Peripheral blood mononuclear cell (primary cell): ENCODE results near the gene CAVIN2.

DNA sequence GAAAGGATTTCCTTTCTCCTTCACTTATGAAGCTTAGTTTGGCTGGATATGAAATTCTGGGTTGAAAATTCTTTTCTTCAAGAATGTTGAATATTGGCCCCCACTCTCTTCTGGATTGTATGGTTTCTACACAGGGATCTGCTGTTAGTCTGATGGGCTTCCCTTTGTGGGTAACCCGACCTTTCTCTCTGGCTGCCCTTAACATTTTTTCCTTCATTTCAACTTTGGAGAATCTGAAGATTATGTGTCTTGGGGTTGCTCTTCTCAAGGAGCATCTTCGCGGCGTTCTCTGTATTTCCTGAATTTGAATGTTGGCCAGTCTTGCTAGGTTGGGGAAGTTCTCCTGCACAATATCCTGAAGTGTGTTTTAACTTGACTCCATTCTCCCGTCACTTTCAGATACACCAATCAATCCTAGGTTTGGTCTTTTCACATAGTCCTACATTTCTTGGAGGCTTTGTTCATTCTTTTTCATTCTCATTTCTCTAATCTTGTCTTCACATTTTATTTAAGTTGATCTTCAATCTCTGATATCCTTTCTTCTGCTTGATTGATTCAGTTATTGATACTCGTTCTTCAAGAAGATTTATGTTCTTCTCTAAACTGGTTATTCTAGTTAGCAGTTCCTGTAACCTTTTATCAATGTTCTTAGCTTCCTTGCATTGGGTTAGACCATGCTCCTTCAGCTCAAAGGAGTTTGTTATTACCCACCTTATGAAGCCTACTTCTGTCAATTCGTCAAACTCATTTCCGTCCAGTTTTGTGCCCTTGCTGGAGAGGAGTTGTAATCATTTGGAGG, 61.2 kb downstream of the C2orf88 start:
- PRO-cap, 8 experiments = no peak in any of the 8 experiments

- PRO-cap, 8 experiments = no peak in any of the 8 experiments
Observed at GRCh38 chr2:190404567-190405000, 3.6 kb upstream of the MFSD6 start.

DNA sequence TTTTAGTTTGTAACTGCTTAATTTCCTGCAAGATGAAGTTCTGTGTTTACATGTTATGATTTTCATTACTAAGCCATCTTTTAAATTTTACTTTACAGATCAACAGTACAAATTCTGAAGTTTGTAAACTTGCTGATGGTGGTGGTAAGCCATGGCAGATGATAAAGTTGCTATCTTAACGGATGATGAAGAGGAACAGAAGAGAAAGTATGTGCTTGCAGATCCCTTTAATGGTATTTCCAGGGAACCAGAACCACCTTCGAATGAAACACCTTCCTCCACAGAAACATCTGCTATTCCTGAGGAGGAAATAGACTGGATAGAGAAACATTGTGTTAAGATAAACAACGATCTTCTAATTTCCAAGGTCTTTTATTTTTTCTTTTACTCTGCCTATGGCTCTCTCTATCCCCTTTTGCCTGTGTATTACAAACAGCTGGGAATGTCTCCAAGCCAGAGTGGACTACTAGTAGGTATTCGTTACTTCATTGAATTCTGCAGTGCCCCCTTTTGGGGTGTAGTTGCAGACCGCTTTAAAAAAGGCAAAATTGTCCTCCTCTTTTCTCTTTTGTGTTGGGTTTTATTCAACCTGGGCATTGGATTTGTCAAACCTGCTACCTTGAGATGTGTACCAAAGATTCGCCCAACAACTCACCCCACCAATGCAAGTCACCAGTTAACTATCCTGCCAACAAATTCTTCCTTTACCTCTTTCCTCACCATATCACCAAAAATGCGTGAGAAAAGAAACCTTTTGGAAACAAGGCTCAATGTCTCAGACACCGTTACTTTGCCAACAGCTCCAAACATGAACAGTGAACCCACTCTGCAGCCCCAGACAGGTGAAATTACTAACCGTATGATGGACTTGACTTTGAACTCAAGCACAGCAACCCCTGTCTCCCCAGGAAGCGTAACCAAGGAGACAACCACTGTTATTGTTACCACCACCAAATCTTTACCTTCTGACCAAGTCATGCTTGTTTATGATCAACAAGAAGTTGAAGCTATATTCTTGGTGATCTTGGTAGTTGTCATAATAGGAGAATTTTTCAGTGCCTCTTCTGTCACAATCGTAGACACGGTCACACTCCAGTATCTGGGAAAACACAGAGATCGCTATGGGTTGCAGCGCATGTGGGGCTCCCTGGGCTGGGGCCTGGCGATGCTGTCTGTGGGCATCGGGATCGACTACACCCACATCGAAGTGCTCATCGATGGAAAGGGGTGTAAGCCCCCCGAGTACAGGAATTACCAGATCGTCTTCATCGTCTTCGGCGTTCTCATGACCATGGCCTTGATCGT, 28.2 kb downstream of the MFSD6 start:
- PRO-cap, 8 experiments = no peak in any of the 8 experiments

- PRO-cap, 8 experiments = no peak in any of the 8 experiments
Observed at GRCh38 chr2:190467410-190468122, 59.4 kb downstream of the MFSD6 start.

GRCh38 chr2:190471553-190472051, 62.9 kb downstream of the NEMP2 start:
- PRO-cap, 8 experiments = no peak in any of the 8 experiments

- PRO-cap, 8 experiments = no peak in any of the 8 experiments
Observed at GRCh38 chr2:190500791-190501505, 33.6 kb downstream of the NEMP2 start.

- PRO-cap, 8 experiments = no peak in any of the 8 experiments
Observed at GRCh38 chr2:190841615-190842158, 38.9 kb upstream of the GLS start.

DNA sequence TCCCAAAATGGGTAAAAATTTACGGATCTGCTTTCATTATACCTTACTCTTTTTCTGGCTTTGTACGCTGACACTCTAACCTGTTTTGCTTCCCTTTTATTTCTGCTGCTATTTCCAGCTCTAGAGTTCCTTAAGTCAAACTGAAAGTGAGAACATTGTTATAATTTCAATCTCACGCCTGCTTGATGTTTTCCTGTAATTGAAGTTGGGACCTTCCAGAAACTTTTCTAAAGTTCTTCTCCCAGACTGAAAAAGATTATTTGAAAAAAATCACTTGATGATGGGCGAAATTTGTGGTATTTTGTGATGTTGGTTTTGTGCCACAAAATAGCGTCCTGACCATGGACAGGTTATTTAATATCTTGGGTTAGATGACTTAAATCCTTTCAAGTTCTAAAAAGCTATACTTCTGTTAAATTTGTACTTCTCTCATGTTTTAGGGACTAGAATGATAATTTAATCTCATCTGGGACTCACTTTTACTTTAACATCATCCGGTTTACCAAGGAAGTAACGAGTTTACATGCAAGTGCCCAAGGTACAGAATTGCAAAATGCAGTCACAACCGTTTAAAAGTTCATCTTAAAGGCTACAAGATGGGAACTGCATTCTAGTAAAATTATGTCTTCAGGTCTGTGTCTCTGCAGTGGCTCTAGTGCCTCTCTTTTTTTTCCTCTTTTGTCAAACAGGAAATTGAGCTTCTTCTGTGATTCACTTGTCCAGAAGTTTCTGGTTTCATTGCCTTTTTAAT, 2.0 kb downstream of the GLS start:
- PRO-cap, 8 experiments = peak in 1 of 8 experiments; most common plus-strand start position 634 of the sequence (in 1)

DNA sequence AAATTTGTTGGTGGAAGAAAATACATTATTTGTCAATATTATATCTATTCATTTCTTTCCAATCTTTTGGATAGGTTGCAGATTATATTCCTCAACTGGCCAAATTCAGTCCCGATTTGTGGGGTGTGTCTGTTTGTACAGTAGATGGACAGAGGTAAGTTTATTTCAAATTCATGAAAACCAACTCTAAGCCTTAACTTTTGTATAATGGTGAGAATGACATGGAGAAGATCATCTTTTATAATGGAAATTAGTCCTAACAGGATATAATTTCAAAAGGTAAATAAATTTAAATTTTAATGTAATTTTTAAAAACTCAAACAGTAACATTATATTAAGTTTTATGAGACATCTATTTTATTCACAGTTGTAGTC, 21.2 kb downstream of the GLS start:
- PRO-cap, 8 experiments = no peak in any of the 8 experiments

GRCh38 chr2:190912383-190912988, 31.9 kb downstream of the GLS start:
- PRO-cap, 8 experiments = no peak in any of the 8 experiments

- PRO-cap, 8 experiments = peak in 5 of 8 experiments; most common plus-strand start chr2:190951227 (in 4); most common minus-strand start chr2:190951227 (in 1)
Observed at GRCh38 chr2:190950545-190951739, 63.0 kb downstream of the STAT1 start.

GRCh38 chr2:190964729-190965372, 49.1 kb downstream of the STAT1 start:
- PRO-cap, 8 experiments = no peak in any of the 8 experiments

DNA sequence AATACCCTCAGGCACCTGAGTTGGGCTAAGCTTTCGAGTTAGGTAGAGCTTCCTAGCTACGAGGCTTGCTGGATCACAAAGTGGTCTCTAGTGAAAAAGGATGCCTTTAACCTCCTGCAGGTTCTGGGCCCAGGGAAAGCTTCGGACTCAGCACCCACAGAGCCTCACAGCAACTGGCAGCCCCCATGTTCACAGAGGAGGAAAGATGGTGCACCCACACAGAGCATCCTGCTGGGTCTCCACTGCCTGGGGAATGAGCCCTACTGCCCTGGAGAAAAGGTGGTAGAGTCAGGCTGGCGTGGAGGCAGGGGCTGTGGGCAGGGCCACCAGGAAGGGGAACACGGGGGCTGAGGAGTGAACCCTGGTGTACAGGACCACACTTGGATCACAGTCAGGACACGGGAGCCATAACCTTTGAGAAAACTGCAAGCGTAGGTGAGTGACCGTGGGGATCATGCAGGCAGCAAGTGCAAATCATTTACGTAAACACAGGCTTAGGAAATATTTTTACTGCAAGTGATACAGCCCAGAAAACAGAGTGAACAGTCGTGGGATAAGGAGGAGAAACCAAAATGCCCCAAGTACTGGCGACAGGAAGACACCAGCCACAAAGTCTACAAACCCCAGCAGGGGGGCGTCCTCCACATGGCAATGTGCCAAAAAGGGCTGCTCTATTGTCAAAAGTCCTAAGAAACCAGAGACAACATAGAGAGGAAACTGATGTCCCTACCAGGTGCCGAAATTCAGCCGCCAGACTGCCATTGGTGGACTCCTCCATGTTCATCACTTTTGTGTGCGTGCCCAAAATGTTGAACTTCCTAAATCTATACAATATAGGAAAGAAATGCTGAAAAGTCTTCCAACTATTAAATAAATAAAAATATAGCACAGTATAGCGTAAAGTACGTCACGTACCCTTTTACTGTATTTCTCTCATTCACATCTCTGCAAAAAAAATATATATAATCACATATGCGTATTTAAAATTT, 27.6 kb downstream of the STAT1 start:
- PRO-cap, 8 experiments = peak in 1 of 8 experiments; most common minus-strand start position 754 of the sequence (in 1)

GRCh38 chr2:191008840-191009182, 5.2 kb downstream of the STAT1 start:
- PRO-cap, 8 experiments = no peak in any of the 8 experiments

DNA sequence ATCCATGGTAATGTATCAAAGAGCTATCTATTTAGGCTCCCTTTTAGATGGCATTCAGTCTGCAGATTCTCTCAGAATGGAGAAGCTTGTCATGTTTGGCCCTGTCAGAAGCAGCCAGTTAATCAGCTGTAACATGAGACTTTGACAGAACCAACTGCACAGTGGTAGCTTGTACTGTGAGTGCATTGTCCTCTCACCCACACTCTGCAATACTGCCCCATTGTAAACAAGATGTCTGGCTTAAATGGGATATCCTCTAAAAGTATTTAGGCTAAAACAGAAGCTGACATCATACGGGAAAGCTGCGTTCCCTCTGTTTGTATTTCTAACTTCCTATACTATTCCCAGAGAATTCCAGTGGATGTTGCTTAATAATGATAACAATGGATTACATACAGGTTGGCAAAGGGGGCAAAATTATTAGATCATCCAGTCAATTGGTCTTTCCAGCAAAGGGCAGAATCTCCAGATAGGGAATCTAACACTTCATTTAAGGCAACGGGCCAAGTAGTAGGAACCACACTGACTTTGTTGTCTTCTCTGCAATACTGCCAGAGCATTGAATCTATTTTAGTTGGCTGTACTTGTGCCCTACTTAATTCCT, 15.4 kb upstream of the STAT4 start:
- PRO-cap, 8 experiments = peak in 1 of 8 experiments; most common plus-strand start position 348 of the sequence (in 1)

GRCh38 chr2:191436812-191437081, 191.5 kb downstream of the MYO1B start:
- PRO-cap, 8 experiments = no peak in any of the 8 experiments

GRCh38 chr2:191836550-191837166, 10.2 kb downstream of the CAVIN2 start:
- PRO-cap, 8 experiments = no peak in any of the 8 experiments

GRCh38 chr2:191837167-191837448, 9.8 kb downstream of the CAVIN2 start:
- PRO-cap, 8 experiments = no peak in any of the 8 experiments

GRCh38 chr2:191846852-191847603, at the start of gene CAVIN2:
Gene CAVIN2, minus strand, starts transcription at chr2:191847088.
- PRO-cap, 8 experiments = no peak in any of the 8 experiments

DNA sequence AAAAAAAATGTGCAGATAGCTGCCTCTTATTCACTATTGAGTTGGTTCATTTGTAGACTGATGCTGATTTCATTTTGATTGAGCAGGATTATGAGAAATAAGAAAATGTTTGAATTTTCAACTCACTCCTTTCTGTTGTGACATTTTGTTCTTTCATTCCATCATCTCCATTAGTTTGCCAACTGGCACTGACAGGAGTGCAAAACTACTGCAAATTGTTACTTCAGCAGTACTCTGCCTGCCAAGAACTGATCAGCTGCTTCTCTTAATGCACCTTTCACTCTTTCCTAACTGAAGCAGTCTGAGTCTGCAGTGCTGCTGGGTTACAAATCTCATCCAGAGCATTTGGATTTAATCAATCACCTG, 70.9 kb downstream of the TMEFF2 start:
- PRO-cap, 8 experiments = no peak in any of the 8 experiments